Measurements from ENCODE around the genes MRPL14, CAPN11 and SLC35B2.

DNA sequence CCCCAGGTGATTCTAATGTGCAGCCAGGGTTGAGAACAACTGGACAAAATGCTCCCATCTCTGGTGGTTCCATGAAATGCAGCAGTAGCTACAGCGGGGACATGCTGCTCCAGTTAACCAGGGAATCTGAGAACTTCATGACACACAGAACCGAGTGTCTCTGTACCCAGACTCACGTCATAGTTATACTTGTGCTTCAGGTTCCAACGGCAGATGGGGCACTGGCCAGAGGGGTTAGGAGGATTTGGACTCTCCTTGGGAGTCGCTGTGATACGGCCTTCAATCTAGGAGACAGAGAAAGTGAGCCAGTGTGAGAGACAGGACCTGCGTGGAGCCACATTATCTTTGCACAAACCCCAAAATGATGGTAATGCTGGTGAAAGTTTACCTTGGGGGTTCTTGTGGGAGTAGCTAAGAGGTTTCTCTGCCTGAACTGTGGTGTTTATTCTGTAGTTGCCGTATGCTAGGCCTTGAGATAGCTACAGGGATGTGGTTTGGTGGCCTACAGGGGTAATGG lies 9.2 kb downstream of the MRPS18A start:
- RRBS = no CpG with 5 or more reads among the region's 8 CpGs

DNA sequence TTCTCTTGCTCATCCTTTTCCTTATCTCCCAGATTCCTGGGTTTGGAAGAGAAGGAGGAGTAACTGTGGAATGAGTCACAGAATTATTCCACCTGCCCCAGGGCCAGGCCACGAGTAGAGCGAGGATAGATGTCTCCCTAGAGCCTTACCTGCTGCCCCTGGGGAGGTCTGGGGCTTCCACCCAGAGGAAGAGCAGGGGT lies 10.6 kb upstream of the VEGFA start:
- RRBS = no CpG with 5 or more reads among the region's 2 CpGs

- RRBS = 78% methylated on average over 1 of the region's 31 CpGs
Measured at GRCh38 chr6:43780342-43781455, 10.7 kb downstream of the VEGFA start.

DNA sequence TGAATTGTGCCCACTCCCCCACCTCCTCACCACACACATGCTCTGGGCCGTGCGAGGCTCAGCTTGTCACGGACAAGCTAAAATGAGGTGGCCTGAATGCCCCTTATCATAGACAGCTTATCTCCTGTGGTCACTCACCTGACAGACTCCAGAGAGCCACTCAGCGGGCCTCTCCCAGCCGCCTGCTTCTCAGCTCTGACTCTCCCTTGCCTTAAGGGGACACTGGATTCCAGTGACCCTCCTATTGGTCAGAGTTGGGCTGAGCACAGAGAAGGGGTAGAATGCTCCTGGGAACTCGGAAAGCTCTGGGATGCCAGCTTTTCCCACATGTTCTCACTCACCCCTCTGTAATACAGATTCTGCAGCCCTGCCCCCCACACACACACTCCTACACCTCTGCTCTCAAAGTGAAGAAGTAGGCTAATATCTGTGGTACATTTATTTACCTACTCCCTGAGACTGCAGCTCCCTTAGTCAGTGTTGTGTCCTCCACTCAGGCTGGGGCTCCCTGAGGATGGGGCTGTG lies 167.5 kb downstream of the VEGFA start:
- RRBS = no CpG with 5 or more reads among the region's 6 CpGs

DNA sequence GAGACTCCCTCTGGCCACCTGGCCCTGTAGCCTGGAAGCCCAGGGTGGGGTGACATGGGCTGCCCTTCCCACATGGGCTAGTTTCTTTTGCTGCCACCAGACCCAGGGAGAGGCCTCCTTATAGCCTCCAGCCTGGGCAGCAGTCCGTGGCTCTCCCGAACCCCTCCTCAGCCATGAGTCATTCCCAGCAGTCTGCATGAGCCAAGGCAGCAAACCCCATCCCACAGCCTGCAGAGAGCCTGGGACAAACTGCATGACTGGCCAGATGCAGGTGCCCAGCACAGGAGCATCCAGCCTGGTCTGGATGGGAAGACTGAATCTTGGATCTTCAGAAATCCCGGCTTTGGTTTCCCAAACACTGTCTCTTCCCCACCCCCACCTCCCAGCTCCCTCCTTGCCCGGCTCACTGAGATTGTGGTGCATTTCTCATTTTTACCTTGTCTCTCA lies 75.7 kb downstream of the MRPL14 start:
- RRBS = 69% methylated on average over 2 of the region's 4 CpGs

DNA sequence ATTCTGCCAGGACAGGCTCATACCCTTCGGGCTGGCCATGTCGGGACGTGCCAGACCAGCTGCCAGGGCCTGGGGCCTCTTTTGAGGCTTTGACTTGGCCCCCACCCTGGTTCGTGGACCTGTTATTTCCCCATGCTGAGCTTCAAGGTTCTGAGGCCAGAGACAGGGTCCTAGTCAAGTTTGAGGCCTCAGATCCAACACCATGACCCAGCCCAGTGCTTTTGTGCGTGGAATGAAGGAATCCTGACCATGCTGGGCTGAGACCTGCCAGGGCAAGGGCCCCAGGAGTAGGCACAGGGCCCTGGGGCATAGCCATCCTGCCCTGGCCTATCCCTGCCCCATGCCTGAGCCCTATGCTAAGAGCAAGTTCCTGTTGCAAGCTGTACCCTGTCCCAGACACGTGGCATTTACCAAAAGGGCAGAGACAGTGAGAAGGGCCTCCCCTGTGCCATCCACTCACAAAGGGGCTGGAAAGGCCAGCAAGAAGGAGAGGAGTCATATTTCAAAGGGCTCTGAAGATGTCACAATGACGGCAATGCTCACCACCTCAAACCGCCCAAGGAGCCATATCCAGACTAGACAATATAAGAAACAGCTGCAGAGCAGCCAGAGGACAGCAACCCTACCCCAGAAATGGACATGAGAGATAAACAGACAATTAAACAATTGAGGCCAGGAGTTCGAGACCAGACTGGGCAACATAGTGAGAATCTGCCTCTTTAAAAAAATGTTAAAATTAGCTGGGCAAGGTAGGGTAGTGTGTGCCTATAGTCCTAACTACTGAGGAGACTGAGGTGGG lies 42.7 kb downstream of the MRPL14 start:
- RRBS = no CpG with 5 or more reads among the region's 9 CpGs

- RRBS = 1% methylated on average over 36 of the region's 61 CpGs
Measured at GRCh38 chr6:44127156-44127782, at the start of gene MRPL14. MRPL14 (minus strand) TSS chr6:44127452.

GRCh38 chr6:44132642-44132999 lies 5.3 kb downstream of the TMEM63B start:
- RRBS = no CpG with 5 or more reads among the region's 4 CpGs

- RRBS = no CpG with 5 or more reads among the region's 4 CpGs
Measured at GRCh38 chr6:44134781-44135276, 7.5 kb downstream of the TMEM63B start.

- RRBS = no CpG with 5 or more reads among the region's 3 CpGs
Measured at GRCh38 chr6:44158600-44158913, at the start of gene CAPN11. CAPN11 (plus strand) TSS chr6:44158820.

DNA sequence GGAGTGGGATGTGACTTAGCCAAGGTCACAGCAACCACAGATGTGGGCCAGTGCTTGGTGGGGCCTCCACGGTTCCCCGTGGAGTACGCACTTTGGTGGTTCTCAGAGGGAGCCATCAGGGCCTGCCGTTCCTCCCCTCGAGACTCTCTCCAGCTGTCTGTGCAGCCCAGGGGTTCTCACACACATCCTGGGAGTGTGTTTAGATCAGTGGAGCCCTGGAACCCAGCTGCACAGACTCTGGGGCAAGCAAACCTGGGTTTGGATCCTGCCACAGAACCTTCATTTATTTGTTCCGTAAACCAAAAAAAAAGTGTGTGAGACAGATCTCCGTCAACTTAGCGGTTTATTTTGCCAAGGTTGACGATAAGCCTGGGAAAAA lies 13.7 kb upstream of the MYMX start:
- RRBS = no CpG with 5 or more reads among the region's 9 CpGs

GRCh38 chr6:44254252-44255239 lies 2.8 kb downstream of the SLC35B2 start:
- RRBS = no CpG with 5 or more reads among the region's 15 CpGs

GRCh38 chr6:44256841-44257587 lies at the start of gene SLC35B2:
SLC35B2 (minus strand) TSS chr6:44257528.
- RRBS = 3% methylated on average over 30 of the region's 67 CpGs

DNA sequence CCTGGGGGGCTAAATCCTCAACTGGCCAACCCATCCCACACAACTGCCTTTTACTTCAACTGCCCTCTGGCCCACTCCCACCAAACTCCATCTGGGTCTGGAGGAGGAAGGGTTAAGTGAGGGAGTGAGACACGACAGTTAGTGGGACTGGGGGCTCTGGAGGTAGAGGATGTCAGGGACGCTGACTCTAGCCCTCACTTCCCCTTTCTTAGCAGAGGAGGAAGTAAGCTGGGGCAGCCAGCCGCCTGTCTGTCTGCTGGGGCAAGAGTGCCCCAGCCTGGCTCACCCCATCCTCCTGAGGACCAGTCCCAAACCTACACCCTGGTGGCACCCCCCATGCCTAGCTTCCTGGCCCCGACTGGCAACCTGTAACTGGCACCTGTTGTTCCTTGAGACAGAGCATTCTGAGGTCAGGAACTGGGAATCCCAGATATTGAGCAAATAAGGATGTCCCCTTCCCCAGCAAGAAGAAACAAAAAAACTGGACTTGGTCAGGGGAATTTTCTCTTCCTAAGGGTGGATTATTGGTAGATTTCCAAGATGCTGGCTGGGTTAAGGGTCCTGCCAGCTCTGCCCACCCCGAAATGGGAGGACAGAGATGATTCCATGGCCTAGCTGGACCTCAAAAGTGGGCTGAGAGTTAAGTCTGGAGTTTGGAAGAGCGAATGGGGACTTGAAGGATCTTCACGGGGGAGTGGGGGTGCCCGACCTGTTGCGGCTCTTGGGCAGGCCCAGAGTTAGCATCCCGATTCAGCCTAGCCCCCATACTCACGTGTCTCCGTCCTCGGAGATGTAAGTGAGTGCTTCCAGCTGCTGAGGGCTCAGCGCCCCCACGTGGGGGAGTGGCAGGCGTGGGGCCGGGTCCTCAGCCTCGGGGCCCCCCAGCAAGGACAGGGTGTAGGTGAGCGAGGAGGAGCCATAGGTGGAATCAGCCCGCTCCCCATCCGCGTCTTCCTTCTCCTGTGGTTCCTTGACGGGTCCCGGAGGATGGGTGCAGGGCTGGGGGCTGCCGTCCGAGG lies 832 bp downstream of the NFKBIE start:
- RRBS = under 1% methylated on average over 7 of the region's 26 CpGs

DNA sequence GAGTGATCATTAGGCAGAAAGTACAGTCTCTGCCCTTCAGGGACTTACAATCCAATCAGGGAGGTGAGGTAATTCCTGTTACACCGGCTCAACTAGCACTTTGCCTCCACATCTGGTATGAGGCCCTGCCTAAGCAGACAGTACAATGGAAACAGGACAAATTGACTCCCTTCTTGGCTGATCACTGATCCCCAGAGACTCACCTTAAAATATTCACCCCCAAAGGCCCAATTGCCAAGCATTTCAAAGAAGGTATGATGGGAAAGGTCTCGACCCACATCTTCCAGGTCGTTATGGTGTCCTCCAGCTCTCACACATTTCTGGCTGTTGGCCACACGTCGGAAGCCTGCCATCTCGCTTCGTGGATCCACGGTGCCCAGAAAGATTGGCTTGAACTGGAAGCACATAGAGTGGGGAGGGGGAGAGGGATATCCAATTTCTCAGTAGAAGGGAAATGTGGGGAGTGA lies 1.2 kb downstream of the AARS2 start:
- RRBS = no CpG with 5 or more reads among the region's 8 CpGs

DNA sequence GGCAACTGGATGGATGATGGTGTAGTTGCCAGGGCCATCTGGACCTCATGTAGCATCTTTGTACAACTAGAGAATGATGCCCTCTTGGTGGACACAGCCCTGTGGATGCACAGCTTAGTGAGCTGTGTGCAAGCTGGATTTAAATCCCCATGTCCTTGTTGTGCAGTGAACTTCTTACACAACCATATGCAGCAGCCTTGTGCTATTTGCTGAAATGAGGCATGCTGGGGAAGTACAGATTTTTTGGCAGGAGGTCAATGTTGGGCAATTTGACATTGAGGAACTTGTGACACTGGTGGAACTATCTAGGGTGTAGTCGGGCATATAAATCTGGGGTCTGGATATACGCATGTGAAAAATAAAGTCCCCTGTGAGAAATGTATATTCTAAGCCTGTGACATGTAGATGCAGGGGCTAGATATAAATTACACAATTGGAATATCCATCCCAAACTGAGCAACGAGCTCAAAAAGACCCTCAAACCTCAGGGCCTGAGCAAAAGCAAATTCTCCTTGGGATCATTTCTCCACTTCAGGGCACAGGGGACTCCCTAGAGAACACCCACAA lies 5.7 kb upstream of the CDC5L start:
- RRBS = no CpG with 5 or more reads among the region's 3 CpGs

GRCh38 chr6:44386313-44387273 lies 913 bp upstream of the CDC5L start:
- RRBS = no CpG with 5 or more reads among the region's 14 CpGs

GRCh38 chr6:44390165-44390586 lies 2.7 kb downstream of the CDC5L start:
- RRBS = no CpG with 5 or more reads among the region's 1 CpG

- RRBS = no CpG with 5 or more reads among the region's 5 CpGs
Measured at GRCh38 chr6:44396795-44397287, 9.3 kb downstream of the CDC5L start.